Cerebellum (tissue), 5 donors: ENCODE results near the genes RNASEH1 and CMPK2.

DNA sequence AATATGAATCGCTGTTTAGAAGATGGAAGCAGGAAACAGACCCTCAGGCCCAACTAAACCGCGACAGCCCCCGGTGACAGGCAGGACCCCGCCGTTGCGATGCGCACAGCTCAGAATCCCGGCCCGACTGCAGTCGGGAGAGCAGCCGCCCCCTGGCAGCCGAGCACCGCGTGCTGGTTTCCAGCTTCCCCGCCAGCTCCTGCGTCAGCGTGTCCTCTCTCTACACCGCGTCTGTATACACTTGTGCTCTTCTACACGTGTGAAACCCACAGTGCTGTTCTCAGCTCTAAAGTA lies 54.1 kb downstream of the ADI1 start:
- PRO-cap, 3 experiments, result no peak in any of the 3 experiments
- RAMPAGE, long total RNA, result no peak

DNA sequence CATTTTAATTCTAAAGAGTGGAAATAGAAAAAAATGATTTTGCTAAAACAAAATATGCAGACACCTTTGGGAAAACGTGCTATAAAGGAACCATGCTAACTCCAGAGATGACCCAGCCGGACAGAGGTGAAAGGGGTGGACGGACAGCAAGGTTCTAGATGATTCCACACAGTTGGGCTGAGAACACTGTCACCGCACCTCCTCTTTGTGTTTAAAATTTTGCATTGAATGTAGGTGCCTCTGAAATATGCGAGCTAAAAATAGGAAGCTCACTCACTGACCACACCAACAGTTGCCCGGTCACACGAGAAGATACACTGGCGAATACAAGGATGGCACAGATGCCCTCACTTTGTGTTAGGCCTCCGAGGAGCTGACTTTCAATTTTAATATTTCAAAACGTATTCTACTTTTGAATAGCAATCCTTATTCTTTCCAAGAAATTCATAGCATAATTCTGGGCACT lies 48.5 kb downstream of the ADI1 start:
- PRO-cap, 3 experiments, result no peak in any of the 3 experiments
- RAMPAGE, long total RNA, result no peak

- PRO-cap, 3 experiments, result no peak in any of the 3 experiments
- RAMPAGE, long total RNA, result no peak
Observed at GRCh38 chr2:3490929-3491330, 28.4 kb downstream of the ADI1 start.

DNA sequence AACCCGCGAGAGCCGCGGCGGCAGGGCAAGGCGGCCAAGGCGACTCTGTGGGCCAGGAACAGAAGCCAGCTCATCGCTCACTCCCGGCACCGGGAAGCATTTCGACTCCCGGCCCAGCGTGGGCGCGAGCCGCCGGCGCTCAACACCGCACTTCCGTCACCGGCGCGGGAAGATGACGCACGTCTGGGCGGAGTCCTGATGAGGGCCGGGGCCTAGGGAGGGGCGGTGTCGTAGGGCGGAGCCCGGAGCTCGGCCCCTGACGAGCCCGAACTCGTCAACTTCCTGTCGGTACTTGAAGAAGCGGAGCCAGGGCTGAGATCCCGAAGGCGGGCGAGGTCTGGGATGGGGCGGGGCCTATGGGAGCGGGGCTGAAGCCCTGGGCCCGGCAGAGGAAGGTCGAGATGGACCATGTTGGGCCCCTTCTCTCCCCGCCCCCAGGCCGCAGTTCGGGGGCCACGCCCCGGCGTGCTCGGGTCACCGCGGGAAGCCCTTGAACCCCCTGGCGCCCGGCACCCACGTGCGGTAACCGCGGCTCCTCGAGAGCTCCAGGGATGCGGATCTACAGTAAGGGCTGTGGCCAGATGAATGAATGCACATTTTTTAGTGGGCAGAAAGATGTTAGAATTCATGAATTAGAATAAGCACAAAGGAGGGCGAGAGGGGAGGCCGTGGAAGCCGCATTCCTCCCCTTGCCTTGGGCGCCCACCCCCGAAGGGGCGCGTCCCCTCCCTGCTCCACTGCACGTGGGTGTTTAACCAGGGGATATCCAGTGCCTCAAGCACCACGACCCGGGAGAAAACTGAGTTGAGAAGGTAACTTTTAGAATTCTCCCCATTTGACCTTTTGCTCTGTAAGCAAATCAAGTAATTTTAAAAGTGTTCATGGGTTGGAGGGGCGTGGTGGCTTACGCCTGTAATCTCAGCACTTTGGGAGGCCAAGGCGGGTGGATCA lies at the start of gene RNASEH1:
Gene RNASEH1 (minus strand): TSS at position 147 of the 951 bp plus-strand sequence.
- PRO-cap, 3 experiments, result peak in 3 of 3 experiments; most common plus-strand start position 285 of the sequence (in 3); most common minus-strand start position 158 of the sequence (in 2)
- RAMPAGE, long total RNA, result start-site peak on the minus strand centred at position 128 of the sequence, 99 bp wide, 536 and 128 reads in 2 replicates

- PRO-cap, 3 experiments, result no peak in any of the 3 experiments
- RAMPAGE, long total RNA, result no peak
Observed at GRCh38 chr2:3594342-3594863, 509 bp upstream of the COLEC11 start.

DNA sequence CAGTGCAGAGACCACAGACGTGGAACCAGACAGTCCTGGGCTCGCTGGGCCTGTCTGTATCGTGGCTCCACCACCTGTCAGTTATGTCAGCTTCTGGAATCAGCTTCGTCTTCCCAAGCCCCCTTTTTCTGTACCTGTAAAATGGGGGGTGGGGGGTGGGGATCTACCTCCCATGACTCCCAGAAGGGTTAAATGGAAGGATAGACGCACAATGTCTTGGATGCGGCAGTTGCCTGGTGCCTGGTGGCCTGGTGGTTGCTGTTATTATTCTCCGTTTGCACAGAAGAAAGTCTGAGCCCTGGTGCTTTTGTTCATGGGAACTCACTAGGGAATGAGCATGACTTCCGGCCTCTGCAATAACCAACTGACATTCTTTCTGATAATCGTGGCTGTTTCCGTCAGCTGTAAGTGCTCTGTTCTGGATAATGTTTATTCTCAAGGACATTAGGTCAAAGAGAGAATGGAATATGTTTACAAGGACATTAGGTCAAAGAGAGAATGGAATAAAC lies 31.4 kb downstream of the COLEC11 start:
- PRO-cap, 3 experiments, result no peak in any of the 3 experiments
- RAMPAGE, long total RNA, result no peak

DNA sequence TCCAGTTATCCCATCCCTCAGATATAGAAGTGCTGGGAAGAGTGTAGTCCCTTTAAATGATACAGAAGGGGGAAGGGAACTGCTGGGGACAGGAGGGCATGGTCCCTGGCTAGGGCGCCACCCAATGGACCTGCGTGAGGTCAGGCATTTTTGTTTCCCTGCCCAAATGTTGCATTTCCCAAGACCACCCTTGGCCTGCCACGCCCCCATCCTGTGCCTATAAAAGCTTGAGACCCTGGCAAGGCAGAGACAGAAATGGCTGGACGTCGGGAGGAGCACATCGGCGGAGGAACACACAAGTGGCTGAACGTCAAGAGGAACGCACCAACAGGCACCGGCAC lies 35.8 kb downstream of the DCDC2C start:
- PRO-cap, 3 experiments, result no peak in any of the 3 experiments
- RAMPAGE, long total RNA, result no peak

DNA sequence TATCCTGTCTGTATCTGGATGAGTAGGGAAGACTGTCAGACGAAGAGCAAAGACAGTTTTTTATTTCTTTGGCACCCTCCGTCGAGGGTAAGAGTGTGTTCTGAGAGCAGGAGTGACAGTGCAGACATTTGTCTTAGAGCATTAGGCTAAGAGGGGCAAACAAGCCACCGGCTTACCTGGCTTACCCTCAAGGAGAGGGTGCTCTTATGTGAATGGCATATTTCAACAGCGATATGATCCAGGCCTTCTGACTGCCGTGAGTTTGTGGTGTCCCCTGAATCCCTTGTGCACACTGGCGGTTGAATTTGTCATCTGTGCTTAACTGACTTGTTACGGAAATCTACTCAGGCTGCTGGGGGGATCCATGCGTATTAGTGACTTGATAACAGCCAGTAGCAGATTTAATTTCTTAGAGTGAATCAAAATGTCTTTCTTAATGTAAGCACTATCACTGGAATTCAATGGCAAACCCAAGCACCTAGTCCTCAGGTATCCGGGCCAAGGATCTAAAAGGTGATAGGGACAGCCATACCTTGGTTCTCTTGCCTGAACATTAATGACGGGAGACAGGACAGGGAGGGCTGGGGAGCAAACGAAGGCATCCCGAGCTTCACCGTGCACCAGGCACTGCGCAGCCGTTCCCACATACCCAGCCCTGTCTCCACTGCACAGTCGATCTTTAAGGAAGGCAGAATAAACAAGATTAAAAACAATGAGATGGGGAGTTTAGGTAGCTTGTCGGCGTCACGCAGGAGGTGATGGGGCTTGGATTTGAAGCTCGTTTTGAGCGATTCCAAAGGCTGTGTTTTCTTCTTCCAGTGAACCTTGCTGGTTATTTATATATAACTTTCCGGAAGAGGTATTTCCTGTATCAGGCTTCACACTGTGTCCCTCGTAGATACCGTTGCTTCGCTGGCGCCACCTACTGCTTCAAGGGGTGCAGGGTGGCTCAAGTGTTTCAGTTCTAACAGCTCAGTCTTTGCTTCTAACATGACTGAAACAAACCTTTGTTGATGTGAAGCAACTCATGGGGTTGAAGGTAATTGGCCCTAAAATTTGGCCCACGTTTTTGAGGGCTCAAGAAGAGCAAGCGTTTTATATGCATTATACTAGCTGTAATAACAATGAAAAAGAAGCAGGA lies 77.1 kb downstream of the DCDC2C start:
- PRO-cap, 3 experiments, result no peak in any of the 3 experiments
- RAMPAGE, long total RNA, result no peak

GRCh38 chr2:5690773-5691143 lies 1.4 kb upstream of the SOX11 start:
- PRO-cap, 3 experiments, result no peak in any of the 3 experiments
- RAMPAGE, long total RNA, result no peak

DNA sequence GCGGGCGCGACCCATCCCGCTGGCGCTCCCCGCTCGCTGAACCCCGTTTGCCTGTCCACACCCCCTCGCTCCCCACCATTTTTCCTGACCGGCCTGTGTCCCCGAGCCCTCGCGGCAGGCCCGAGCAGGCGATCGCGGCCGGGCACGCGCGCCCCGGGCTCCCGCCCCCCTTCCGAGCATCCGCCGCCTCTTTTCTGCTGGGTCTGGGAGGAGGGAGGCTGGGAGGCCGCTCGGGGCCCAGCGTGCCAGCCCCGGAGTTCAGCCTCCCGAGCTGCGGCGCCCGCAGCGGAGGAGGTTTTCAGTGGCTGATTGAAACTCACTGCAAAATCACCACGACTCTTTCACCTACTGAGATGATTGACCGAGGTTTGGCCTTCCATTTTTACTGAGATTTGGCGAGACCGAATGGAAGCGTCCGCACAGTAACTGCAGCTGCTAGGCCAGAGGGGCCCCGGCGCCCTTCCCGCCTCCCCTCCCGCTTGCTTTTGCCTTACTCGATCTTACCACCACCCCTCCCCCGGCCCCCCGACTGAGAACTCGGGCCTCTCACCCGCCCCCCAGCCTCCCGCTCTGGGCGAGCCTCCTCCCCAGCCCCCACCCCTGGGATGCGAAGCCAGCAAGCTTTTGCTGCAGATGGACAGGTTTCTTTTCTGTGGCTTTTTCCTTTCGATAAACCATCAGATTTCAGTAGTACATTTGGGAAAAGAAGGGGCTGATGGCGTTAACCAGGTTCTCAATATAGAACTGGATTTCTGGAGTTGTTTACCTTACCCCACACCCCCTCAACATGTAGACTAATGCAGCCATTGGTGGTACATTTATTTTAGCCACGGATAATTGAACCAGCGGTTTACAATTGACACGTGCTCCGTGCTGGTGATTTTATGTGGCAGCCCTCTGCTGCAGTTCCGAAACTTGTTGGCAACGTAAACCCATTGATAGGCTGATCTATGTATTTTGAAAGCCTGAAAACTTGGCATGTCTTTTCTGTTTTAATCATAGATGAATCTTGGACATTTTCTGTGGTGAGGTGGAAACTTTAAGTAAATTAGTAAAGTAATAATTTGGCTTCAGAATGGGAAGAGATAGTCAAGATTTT lies 5.1 kb downstream of the SOX11 start:
- PRO-cap, 3 experiments, result peak in 1 of 3 experiments; most common minus-strand start position 556 of the sequence (in 1)
- RAMPAGE, long total RNA, result no peak

DNA sequence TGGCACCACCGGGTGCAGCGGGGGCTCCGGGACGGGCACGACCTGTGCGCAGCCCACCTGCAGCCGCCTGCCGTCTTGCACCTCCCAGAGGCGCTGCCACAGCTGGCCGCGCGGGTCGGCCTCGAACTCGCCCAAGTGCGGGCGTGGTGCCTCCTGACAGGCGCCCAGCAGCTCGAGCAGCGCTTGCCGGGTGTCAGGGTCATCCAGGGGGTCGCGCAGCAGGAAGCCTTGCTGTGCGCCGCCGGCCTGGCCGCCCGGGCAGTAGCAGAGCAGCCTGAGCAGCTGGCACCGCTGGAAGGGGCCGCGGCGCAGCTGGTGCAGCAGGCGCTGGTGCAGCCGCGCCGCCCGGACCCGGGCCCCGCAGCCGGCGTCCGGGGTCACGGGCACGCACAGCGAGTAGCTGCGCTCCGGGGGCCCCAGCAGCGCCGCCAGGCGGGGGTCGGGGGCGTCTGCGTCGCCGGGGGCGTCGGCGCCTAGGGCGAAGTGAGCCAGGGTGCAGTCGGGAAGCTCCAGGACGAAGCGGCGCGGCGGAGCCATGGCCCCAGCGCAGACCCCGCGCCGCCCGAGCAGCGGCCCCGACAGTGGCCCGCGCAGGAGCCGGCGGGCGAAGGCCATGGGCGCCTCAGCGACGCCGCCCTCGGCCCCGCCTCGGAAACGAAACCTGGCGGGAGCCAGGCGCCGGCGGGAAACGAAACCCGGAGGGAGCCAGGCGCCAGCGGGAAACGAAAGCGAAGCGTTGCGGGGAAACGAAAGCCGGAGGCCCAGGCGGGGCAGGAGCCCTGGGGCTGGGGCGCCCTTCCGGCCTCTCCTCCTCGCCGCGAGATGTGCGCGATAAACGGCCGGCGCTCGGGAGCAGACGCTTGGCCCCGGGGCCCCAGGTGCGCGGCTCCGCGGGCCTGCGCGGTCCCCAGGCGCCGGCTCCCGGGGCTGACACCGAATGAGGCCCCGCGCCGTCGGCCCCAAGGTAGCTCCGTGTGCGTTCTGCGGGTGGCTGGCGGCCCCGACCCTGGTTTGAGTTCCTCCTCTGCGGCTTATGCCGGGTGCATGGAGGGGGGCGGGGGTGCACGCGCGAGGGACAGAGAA lies at the start of gene CMPK2:
Gene CMPK2 (minus strand): TSS at position 826 of the 1,083 bp plus-strand sequence.
- PRO-cap, 3 experiments, result no peak in any of the 3 experiments
- RAMPAGE, long total RNA, result no peak

GRCh38 chr2:6866165-6866408 lies 380 bp upstream of the CMPK2 start:
- PRO-cap, 3 experiments, result no peak in any of the 3 experiments
- RAMPAGE, long total RNA, result no peak

DNA sequence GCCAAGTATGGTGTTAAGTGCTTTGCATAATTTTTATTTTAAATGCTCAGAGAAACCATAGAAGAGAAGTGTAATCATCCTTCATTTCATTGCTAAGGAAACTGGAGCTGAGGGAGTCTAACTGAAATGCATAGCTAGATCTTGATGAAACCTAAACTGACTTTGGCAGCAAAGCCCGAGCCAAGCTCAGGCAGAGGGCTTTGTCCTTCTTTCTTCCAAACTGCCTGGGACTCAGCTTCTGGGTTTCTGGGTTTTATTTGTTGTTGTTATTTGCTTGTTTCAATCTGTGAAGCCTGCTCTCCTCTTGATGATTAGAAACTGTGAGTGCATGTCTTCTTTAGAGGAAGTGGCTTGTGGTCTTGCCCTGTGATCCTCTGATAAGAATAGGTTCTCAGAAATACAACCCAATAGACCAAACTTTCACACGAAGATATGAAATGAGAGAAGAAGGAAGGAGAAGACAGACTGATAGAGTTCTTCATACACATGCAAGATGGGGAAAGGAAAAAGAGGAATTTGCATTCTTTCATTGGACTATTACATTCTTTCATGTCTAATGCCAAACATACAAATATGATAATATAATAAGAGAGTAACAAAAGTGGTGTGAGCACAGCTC lies 7.5 kb upstream of the RNF144A start:
- PRO-cap, 3 experiments, result no peak in any of the 3 experiments
- RAMPAGE, long total RNA, result no peak

DNA sequence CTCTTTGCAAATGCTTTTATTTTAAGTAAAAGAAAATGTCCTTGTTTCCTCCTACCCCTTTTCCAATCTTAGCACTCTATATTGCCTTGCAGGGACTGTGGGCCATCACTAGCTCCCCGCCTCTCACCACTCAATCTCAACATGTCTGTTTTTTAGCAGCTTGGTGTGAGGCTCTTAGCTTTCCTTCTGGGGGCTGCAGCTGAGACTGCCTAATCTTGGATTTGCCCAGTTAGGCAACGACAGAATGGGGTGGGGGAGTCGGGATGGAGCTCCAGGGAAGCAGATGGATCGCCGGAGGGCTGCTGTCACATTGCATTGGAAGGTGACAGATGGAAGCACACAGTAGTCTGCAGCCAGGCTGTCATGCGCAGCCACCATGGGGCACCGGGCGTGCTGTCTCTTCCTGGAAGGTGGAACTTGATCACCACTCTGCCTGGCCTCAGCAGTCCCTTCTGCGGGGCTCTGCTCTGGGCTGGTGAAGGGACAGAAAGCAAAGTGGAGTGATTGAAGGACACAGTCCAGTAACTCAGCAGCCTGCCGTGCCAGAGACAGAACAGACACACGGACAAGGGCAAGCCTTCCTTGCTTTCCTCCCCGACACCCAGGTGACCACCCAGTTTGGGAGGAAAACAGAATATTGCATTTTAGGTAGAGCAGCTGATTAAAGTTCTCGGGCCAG lies 40.7 kb downstream of the RNF144A start:
- PRO-cap, 3 experiments, result peak in 2 of 3 experiments; most common plus-strand start position 342 of the sequence (in 1); most common minus-strand start position 207 of the sequence (in 2)
- RAMPAGE, long total RNA, result no peak

GRCh38 chr2:7031338-7032046 lies 114.3 kb downstream of the RNF144A start:
- PRO-cap, 3 experiments, result peak in 1 of 3 experiments; most common plus-strand start chr2:7031993 (in 1); most common minus-strand start chr2:7031706 (in 1)
- RAMPAGE, long total RNA, result no peak

DNA sequence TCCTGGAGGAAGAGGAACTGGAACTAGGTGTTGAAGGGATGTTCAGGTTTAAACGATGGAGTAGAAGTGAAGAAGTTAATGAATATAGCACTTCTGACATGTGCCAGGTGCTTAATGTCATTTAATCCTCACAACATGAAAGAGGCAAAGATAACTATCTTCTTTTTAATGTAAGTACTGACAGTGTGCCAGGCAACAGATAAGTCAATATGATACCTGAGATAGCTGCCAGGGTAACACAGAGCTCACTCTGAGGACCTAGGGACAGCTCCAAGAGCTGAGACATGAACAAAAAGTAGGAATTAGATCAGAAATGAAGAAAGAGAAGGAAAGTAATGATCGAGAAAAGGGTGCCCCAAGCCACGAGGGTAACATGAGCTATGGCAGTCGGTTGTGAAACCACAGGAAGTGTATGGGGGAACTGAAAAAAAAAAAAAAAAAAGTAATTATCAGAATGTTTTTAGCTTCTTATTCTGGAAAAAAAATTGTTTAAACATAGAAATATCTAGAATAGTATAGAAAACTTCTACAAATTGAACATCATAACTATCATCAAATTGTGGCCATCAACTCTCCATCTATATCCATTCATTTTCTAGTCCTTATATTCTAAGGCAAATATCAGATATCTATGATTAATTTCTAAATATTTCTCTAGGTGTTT lies 140.8 kb downstream of the RNF144A start:
- PRO-cap, 3 experiments, result no peak in any of the 3 experiments
- RAMPAGE, long total RNA, result no peak

- PRO-cap, 3 experiments, result no peak in any of the 3 experiments
- RAMPAGE, long total RNA, result no peak
Observed at GRCh38 chr2:7077469-7078341, 160.5 kb downstream of the RNF144A start.

GRCh38 chr2:7090071-7090551 lies 172.9 kb downstream of the RNF144A start:
- PRO-cap, 3 experiments, result no peak in any of the 3 experiments
- RAMPAGE, long total RNA, result no peak

DNA sequence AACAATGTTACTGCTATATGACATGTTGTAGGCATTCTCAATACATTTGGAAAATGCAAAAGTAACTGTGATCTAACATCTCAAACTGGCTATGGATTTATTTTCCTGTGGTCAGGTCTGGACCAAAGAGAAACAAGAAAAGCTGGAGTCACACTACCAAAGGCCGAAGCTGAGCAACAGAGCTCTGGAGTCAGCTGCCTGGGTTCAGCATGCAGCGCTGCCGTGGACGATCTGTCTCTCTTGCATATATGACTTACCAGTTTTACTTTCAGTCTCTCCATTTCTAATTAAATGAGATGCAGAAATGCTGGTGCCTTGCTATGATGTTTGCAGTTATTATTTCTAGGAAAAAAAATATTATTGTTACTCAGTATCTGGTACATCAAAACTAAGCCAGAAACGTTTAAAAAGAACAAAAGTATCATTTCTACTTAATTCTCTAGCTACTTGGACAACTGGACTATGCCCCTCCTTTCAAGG lies 813.2 kb downstream of the RNF144A start:
- PRO-cap, 3 experiments, result no peak in any of the 3 experiments
- RAMPAGE, long total RNA, result no peak

- PRO-cap, 3 experiments, result no peak in any of the 3 experiments
- RAMPAGE, long total RNA, result no peak
Observed at GRCh38 chr2:8138991-8139884, 542.6 kb upstream of the ID2 start.